ENCODE measurements around the genes OR10A4, OR2D2, ZNF215, CYB5R2, OR5P2 and STK33.

- RRBS = no CpG with 5 or more reads among the region's 2 CpGs
Observed at GRCh38 chr11:6876211-6876916, at the start of gene OR10A4. TSS of gene OR10A4 (plus strand) at chr11:6876625.

DNA sequence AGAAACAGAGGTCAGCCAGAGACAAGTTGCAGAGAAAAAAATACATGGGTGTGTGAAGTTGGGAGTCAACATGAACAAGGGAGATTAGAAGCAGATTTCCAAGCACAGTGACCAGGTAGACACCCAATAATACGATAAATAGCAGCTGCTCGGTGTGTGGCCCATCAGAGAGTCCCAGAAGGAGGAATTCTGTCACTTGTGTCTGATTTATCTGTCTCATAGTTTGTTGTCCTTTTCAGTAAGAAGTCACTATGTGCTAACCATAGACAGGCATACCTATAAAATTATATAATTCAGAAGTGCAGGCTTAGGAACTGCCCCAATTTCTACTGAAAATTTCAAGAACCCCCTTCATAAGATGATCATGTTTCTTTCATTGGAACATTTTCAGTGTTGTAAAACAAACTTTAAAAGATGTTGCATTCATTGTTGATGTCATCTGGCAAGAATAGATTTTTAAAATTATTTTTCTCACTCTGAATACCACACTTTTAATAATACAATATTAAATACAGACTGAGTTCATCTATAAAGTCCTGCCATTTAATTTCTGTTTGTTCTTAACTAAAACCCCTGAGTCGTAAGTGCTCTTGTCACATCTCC lies at the start of gene OR2D2:
OR2D2 (minus strand) TSS at position 220 of the 603 bp plus-strand sequence.
- RRBS = no CpG with 5 or more reads among the region's 3 CpGs

DNA sequence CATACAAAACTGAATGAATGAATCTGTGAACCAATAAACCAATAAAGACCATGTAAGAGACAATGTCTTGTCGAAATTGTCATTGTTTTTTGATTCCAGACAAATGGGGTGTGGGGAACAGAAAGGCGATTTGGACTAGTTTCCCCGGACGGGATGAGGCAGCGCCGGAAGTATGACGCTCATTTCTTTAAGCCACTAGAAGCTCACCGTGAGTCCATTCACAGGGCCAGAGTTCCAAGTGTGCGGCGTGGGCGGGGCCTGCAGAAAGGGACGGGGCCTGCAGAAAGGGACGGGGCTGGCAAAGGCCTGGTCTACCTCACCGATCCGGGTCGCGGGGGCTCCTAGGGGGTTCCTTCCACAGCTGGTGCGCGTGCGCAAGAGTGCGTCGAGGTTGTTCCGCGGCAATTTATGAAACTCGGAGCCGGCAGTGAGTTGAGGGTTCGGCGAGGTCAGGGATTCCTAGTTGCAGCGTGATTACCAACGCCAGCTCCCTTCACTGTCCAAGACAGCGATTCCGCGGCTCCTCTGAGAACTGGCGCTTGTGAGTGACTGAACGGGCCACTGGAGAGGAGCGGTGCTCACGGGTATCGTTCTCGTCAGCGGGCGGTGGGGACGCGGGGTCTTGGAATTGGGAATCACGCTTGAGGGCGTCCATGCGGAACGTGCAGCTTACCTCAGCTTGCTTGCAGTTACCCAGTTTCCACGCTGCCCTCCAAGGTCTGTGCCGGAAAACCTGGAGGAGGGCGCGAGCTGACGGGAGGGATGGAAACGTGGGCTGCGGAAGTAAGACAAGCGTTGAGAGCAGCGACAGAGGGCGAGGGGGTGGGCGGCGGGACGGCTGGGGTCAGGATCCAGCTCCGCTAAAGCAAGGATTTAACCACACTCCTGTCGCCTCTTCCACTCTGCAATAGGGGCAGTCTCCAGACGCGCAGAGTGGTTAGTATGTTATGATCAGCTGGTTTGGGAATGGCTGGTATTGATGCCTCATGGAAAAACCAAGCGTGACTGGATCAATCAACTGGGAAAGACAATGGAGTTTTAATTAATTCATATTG lies at the start of gene ZNF215:
ZNF215 (plus strand) TSS at position 282 of the 1,055 bp plus-strand sequence.
- RRBS = 2% methylated on average over 9 of the region's 65 CpGs

DNA sequence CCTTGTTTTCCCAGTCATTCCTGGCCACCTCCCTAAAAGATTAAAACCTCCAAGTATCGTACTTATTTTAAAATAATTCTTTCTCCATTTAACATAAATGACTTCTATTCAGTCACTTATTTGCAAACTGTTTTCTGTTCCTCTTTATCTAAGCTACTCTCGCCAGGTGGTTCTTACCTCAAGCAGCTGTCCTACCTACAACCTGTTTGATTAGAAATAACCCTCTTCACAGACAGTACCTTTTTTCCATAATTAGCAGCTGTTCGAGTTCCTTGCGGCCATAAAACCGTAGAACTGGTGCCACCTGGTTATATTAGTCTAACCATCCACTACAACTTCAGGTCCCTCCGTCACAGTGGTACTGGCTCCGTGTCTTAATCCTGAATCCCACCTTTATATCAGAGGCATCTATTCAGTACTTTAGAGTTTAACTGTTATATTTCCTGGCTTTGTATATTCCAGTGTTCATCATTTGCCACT lies 1.0 kb downstream of the ZNF215 start:
- RRBS = no CpG with 5 or more reads among the region's 7 CpGs

GRCh38 chr11:7252313-7253355 lies 930 bp downstream of the SYT9 start:
- RRBS = 7% methylated on average over 40 of the region's 67 CpGs

GRCh38 chr11:7537976-7538568 lies 24.3 kb downstream of the PPFIBP2 start:
- RRBS = no CpG with 5 or more reads among the region's 10 CpGs

- RRBS = no CpG with 5 or more reads among the region's 6 CpGs
Observed at GRCh38 chr11:7578329-7578834, 64.6 kb downstream of the PPFIBP2 start.

DNA sequence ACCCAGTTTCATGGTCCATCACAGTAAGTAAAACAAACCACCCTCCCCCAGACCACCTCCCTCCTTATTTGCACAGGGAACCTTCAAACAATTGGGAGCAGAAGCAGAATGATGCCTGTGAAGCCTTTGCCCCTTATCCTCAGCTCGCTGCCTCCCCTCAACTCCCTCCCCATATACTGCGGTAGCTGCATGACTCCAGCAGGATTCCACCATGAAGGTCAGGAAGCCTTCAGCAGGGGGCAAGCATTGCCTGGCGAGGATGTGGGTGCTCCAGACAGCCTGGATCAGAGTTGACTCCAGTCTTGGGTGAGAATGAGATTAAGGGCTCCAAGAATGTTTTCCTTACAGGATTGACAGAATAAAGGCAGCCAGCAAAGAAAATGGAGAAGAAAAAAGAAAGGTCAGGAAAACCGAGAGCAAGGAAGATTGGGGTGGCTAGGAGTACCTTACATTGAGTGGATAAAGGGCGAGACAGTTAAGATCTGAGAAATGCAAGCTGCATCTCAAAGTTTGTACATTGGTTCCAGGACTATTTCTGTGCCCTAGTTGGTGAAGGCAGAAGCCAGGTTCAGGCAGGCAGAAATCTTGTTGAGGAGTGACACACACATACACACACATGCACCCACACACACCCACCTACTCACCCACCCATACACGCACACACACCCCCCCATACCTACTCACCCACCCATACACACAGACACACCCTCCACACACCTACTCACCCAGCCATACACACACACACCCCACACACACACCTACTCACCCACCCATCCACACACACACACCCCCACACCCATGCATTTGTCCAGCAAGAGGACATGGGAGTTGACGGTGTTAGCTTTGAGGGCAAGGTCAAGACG lies 69.3 kb downstream of the CYB5R2 start:
- RRBS = no CpG with 5 or more reads among the region's 8 CpGs

DNA sequence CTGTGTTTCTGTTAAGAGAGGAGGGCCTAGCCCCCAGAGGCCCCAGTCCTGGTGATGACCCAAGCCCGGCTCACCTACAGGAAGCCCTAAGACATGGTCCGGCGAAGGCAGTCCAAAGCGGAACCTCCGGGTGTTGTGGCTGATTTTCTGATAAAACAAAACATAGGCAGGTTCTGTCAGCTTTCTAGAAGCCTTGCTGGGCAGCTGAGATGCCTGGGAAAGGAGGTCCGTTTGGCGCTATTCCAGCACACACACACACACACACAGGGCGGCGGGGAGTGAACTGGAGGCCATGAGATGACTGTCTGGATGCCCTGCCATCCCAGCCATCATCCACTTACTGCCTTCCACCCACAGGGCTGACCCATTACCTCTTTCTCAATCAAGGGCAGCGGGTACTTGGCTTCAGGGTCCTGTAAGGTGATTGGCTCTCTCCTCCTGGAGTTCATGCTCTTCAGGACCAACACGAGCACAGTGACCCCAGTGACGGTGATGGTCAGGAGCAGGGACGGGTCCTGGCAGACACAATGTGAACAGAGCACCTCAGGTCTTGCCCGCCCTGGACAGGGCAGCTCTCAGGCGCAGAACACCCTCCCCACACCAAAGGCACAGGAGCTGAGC lies 813 bp downstream of the CYB5R2 start:
- RRBS = no CpG with 5 or more reads among the region's 15 CpGs

DNA sequence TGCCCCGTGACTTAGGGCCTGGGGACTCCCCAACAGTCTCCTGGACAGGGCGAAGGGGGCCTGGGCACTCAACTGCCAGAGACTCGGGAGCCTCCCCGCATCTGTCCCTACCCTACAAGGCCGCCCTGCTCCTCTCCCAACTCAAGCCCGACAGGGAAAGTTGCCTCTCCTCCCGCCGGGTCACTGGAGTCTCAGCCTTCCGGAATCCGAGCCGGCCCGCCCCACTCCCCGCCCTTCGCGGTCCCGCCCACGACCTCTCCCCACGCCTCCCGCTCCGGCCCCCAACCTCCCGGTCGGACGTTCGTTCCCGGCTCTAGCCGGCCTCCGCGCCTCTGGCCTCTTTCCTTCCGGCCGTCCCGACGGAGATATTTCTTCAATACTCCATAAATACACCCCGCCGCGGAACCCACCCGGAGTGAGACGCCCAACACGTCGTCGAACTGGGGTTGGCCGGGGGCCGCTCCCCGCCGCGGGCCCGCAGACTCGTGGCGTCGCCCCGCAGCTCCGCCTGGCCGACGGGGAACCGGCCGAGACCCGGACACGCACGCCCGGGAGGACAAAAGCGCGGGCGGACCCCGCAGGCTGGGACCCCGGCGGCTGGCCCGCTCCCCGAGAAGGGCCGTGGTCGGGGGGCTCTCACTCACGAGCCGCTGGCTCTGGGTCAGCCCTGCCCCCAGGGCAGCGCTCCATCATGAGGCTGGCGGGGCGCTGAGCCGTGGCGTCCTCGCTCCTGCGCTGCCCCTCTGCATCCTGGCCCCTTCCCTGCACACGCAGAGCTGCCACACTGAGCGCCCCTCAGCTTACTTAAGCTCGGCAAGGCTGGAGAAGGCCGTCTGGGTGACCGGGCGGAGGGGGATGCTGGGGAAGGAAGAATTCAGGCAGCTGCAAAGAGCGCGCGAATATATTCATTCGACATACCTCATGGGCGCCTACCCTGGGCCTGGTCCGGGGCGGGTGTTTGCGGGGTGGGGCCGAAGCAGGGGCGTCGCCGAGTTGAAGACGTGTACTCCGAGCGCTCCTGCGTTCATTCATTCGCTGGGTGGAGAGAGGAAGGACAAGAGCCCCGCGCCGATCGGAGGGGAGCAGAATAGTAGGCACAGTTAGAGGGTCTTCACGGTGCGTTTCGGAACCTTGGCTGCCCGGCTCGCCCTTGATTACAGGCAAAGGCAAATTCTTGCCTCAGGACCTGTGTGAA lies at the start of gene CYB5R2:
CYB5R2 (minus strand) TSS at position 193 of the 1,195 bp plus-strand sequence.
- RRBS = 8% methylated on average over 45 of the region's 110 CpGs

- RRBS = no CpG with 5 or more reads among the region's 5 CpGs
Observed at GRCh38 chr11:7796851-7797371, at the start of gene OR5P2. TSS of gene OR5P2 (minus strand) at chr11:7796942.

- RRBS = no CpG with 5 or more reads among the region's 7 CpGs
Observed at GRCh38 chr11:7963368-7963778, 1.9 kb downstream of the NLRP10 start.

GRCh38 chr11:8018411-8019696 lies 31.7 kb downstream of the EIF3F start:
- RRBS = 3% methylated on average over 47 of the region's 101 CpGs

- RRBS = 5% methylated on average over 6 of the region's 19 CpGs
Observed at GRCh38 chr11:8080619-8080969, 417 bp upstream of the TUB start.

DNA sequence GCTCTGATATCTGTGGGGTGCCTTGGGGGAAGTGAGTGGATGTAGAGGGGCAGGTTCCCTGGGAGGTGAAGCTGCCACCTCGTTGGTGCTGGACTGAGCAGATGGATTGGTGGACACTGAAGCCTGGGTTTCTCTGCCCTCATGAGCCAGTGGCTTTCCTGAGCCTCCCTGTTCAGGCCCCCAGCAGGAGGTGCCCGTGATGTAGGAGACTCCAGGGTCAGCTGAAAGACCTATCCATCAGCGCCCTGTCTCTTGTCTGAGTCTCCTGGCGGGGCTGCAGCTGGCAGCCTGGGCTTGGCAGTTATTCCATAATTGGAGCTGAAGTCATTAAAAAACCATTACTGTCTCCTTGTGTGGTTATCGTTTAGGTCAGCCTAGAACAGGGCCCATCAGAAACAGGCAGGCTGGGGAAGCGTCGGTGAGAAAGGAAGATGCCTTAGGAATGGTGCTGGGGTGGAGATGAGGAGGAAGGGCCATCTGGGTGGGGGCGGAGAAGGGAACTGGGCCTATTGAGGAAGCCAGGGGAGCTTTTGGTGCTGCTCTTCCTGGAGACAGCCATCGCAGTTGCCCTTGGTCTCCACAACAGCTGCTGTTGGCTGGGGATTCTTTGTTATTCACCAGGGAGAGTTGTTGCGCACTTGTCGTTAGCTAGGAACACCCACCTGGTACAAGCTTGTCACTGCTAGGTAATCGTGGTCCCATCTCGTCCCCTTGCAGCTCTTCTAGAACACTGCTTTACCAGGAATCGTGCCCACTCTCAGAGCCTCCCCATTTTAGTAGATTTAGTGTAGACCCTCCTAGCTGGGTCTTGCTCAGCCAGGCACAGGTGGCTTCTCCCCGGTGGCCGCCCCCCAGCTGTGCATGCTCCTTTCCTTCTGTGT lies 5.1 kb downstream of the TUB start:
- RRBS = no CpG with 5 or more reads among the region's 16 CpGs

DNA sequence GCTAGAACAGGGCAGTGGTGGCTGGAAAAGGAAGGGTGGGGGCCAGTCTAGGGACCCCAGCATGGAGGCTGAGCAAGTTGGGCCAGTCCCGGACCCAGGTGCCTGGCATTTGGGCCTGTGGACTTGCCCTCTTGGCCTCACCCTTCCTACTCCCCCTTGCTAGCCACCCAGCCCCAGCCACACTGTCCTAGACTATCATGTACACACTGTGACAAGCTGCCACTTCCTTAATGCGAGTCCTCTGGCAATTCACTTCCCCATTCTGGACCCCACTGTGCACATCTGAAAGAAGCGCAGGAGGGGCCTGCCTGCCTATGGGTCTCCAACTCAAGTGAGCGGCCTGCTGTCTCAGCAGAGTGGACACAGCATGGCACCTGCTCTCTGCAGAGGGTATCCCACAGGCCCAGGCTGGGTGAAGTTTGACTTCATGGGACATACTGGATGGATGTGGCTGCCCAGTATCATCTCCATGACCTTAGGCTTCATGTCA lies 68.5 kb upstream of the LMO1 start:
- RRBS = no CpG with 5 or more reads among the region's 4 CpGs

- RRBS = no CpG with 5 or more reads among the region's 1 CpG
Observed at GRCh38 chr11:8364958-8365174, 101.2 kb upstream of the LMO1 start.

GRCh38 chr11:8593843-8594814 lies at the start of gene STK33:
TSS of gene STK33 (minus strand) at chr11:8594228.
- RRBS = 4% methylated on average over 34 of the region's 62 CpGs

GRCh38 chr11:8643766-8644254 lies 38.7 kb downstream of the TRIM66 start:
- RRBS = no CpG with 5 or more reads among the region's 2 CpGs

DNA sequence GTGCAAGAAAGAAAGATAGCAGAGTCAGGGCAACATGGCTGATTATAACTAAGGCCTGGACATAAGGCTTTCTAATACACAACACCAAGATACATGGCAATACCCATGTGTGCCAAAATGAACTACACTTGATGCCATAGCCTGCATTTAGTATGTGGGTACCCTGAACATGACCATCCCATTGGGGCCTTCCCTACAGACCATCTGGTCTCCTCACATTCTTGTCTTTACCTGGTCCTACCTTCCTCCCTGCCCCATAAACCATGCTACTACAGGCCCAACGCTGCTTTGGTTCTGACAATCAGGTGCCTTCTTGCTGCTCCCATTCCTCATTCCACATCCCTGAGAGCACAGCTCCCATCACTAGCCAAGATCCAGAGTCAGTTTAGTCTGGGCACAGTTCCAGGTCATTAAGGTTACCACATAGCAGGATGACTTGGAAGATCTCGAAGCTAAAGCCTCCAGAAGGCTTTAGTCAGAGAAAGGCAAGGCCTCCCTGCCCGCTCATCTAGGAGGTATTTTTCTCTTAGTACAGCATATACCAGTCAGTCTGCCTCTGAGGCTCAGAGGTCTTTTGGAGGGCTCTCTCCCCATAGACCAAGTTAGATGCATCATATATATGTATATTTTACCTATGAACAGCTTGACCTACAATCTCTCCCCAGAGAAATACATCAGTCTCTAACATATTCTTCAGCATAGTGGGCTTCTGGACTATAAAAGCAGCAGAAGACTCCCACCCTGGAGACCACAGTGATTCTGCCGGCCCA lies 30.4 kb downstream of the TRIM66 start:
- RRBS = no CpG with 5 or more reads among the region's 4 CpGs